ENCODE measurements around the genes CCDC170 and SCAF8.

DNA sequence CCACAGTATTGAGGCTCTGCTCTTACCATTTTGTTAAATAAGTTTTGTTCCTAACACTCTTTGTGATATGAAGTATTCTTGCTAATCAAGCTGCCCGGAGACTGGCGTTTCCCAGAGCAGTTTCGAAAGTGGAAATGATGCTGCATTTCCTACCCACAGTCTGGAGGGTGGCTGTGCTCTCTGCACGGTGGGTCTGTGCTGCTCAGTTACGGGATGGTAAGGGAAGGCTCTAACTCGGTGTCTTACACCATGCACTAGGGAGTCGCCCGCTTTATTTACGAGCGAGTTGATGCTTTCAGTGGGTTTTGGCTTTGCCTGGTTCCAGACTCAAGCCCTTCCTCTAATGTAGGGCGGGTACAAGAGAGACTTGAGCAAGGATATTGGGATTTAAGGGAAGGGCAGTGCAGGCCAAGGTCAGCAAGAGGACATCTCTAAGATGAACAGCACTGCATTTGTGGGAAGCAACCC lies 180.1 kb upstream of the AKAP12 start:
- PRO-cap = no peak

DNA sequence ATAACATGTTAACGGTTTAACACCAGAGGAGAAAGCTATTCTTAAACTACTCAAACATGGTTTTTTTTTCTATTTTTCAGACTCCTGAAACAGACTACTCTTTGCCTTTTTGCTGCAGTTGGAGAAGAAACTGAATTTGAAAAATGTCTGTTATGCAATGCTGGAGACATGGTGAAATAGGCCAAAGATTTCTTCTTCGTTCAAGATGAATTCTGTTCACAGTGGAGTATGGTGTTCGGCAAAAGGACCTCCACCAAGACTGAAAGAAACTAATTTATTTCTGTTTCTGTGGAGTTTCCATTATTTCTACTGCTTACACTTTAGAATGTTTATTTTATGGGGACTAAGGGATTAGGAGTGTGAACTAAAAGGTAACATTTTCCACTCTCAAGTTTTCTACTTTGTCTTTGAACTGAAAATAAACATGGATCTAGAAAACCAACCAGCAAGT lies 138.3 kb upstream of the AKAP12 start:
- PRO-cap = no peak

DNA sequence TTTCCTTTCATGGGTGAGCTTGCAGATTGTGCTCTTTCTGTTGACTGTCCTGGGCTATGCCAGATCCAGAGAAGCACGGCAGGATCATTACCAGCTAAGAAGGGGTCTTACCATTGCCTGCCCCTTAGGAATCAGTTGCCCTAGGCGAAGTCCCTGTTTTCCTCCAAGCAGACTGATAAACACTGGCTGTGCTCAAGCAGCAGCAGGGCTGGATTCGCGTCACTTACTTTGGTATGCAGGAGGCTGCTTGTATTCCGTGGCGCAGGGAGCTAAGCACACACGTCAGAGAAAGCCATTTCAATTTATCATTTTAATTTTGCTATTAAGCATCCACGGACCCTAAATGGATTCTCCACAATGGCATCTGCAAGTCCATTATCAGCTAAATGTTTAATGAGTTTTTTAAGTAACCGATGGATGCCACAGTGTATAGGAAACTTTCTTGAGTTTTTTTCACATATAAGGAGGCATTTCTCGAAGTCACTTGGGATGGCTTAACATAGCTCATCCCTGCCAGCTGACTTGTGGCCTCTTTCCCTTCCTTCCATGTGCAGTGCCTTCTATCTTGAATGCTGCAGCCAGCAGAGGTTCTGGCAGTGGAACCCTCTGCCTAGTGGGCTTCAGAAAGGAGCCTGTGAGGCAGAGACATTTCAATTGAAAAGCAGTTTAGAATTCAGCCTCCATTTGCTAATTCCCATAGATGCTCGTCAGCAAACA lies 51.7 kb downstream of the AKAP12 start:
- PRO-cap = bidirectional peak, plus-strand start at position 568 of the sequence, minus-strand start at position 174 of the sequence

- PRO-cap = no peak
Measured at GRCh38 chr6:151352039-151352462, 39.3 kb downstream of the ZBTB2 start.

DNA sequence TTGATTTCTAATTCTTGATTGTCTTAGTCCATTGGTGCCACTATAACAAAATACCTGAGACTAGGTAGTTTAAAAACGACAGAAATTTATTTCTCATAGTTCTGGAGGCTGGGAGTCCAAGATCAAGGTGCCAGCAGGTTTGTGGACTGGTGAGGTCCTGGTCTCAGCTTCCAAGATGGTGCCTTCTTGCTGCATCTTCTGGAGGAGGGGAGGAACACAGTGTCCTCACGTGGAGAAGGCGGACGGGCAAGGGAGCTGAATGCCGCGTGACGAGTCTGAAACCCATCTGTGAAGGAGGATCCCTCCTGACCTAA lies 18.3 kb upstream of the CCDC170 start:
- PRO-cap = no peak

DNA sequence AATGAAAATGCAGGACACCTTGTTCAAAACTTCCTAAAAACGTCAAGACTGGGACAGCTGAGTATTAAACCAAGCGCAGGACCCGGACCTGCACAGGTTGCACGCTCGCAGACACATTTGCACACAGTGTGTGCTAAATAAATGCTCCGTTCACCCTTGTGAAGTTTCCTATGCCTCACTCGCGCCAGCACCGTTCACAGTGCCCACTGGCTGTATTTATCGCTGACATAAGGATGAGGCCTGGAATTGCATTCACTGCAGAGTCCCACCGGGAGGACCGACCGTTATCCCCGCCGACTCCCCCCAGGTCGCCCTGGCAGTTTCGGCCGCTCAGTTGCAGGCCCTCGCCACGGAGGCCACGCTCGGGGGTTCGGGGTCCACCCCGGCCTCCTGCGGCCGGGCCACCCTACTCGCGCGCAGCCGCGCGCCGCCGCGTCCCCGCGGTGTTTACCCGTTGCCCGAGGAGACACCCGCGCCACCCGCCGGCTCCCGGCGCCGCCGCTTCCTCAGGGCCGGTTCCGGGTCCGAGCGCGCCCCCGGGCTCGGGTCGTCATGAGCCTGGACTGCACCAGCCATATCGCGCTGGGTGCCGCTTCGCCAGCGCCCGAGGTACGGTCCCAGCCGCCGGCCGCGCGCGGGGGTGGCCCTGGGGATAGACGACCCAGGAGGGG lies at the start of gene CCDC170:
TSS of gene CCDC170 (plus strand) at position 441 of the 671 bp plus-strand sequence.
- PRO-cap = no peak

GRCh38 chr6:151616054-151616730 lies 122.4 kb downstream of the CCDC170 start:
- PRO-cap = no peak

GRCh38 chr6:151757374-151757936 lies 50.0 kb upstream of the ESR1 start:
- PRO-cap = no peak

DNA sequence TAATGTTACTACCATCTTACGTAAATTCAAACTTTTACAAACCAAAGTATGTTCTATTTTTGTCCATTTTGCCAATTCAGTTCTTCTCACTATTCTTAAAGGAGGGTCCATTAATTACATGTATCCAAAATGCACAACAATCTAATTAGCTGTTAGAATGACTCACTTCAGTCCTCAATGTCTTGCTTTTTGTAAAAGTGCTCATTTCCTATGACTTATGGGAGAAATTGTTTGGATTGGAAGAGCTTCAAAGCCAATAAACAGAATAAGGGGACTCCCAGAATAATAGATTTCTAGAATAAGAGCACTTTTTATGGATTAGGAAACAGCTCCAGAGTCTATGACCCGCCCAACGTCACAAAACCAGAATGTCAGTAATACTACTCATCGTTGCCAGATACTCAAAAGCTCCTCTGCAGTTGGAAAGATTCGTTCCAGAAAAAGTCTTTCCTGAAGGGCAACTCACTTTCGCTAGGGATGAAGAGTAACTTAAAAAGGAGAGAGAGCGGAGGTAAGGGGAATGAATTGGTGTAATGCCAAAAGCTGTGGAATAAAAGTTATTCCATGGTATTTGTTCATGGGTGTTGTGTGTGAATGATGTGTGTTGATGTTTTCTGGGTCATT lies 64.8 kb downstream of the SYNE1 start:
- PRO-cap = no peak

GRCh38 chr6:152984467-152985235 lies 1.8 kb upstream of the FBXO5 start:
- PRO-cap = no peak

DNA sequence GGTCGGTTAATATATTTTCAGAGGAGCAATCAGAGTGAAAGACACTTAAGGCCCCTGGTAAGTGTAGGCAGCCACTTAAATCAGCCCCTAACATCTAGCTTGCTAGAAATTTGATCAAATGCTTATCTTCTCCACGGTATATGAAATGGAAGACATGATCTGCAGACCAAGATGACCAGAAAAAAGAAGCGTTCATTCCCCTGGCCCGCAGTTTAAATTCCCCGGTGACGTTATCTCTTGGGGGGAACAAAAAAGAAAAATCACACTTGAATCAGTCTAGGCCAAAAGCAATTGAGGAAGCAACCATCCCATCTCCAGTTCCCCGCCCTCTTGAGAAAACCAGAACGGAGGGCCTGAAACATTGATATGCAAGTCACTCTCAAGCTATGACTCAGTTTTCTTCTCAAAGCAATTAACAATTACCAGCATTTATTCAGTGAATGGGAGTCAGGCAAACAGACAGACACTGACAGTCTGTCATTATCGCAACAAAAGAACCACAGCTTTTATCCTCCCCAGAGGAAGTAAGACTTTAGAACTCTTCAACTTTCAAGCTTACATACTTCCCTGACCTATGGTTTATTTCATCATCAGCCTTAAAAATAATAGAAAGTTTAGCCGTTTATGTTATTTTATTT lies 100.8 kb downstream of the OPRM1 start:
- PRO-cap = no peak

DNA sequence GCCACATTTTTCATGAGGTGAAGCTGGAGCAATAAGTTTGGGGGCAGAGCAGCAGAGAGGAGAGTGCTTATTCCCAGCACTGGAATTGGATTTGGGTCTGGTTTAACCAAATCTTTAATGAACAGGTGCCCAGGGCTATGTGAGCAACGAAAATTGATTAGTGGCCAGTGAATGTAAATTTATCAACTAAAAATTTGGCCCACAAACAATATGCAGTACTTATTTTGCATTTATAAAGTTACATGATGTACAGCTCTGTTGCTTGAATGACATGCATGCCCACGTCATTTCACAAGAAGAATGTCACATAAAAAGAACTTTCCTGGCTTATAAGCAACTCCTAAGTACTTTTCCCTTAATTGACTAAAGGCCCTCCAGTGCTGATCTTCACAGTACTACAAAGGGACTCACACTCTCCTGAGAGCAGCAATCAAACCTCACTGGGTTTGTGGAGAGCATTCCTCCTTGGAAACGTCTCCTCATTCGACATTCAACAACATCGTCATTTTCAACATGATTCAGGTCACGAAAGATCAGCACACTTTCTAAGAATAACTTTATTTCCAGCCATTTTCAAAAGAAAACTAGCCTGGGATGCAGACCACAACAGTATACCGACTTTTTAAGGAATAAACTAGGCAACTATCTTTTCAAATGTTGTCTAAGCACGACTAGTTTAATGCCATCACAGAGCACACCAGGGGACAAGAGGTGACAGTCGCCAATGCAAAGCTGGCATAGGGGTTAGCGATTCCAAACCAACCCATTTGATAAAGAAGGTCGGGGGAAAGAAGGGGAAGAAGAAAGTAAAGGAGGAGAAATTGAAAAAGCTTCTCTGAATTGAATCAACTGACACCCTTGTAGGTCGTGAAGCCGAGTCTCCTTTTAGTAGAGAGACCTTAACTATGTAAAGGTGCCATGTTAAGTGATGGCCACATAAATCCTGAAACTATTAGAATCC lies 111.0 kb downstream of the IPCEF1 start:
- PRO-cap = no peak

GRCh38 chr6:154256936-154257630 lies 99.5 kb downstream of the IPCEF1 start:
- PRO-cap = no peak

DNA sequence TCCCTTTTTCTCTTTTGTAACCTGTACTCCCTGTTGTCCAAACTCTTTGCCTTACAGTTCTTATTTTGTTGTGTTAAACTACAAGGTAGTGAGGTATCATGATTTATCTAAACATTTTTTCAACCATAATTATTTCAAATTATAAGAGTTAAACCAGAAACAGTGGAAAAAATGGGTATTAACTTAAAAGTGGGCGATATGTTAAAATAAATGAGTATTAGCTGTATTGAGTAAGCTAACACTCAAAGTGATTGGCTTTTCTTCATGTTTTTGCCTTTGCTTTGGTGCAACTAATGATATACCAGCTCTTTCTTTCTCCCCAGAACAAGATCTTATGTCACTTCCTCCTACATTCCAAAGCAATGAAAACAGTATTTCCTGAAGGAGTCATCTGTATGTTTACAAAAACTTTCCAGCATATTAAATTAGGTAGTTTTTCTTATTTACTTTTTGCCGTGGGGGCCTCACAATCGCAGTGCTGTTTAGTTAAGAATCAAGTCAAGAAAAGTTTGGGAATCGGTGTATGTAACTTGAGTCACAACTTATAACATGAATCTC lies 63.9 kb downstream of the IPCEF1 start:
- PRO-cap = no peak

GRCh38 chr6:154460358-154460919 lies 50.0 kb downstream of the CNKSR3 start:
- PRO-cap = no peak

- PRO-cap = unidirectional peak, plus-strand start at chr6:154474910
Measured at GRCh38 chr6:154474563-154475387, 35.7 kb downstream of the CNKSR3 start.

GRCh38 chr6:154512127-154512765 lies 1.8 kb upstream of the CNKSR3 start:
- PRO-cap = no peak

GRCh38 chr6:154684035-154684518 lies 49.1 kb upstream of the SCAF8 start:
- PRO-cap = no peak

- PRO-cap = bidirectional peak, plus-strand start at chr6:154733046, minus-strand start at chr6:154732879; bidirectional peak, plus-strand start at chr6:154733416, minus-strand start at chr6:154733296
Measured at GRCh38 chr6:154732665-154733572, at the start of gene SCAF8. SCAF8 (plus strand) TSS chr6:154733416.

- PRO-cap = no peak
Measured at GRCh38 chr6:154872283-154872785, 122.8 kb upstream of the TIAM2 start.